ENCODE results near the genes GOLGA6L24, GOLGA8G and GOLGA6L25.

- CAGE, long polyA plus RNA = no peak
- RRBS = 6% methylated on average over 7 of the region's 22 CpGs
Observed at GRCh38 chr15:28106220-28106599, 7.1 kb upstream of the OCA2 start.

DNA sequence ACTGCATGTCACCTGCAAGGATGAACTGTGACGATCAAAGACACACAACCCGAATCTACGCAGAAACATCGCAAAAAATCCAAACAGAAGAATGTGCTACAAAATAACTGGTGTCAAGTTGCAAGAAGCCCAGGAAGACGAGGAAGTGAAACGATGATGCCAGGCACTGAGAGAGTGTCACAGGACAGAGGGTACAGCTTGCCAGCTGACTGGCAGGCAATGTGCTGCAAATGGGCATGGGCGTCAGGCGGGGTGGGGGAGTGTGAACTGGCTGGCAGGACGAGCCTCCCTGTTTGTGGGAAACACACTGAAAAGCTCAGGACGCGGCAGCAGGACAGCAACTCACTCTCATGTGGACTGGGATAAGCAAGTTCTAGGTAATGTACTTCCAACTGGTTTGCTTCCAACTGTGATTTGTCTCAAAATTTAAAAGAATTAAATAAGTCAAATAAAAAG is 28.9 kb upstream of the OCA2 start:
- CAGE, long polyA plus RNA = no peak
- RRBS = no CpG with 5 or more reads among the region's 11 CpGs

GRCh38 chr15:28255623-28256455 is 66.1 kb downstream of the HERC2 start:
- CAGE, long polyA plus RNA = no peak
- RRBS = no CpG with 5 or more reads among the region's 20 CpGs

- CAGE, long polyA plus RNA = no peak
- RRBS = no CpG with 5 or more reads among the region's 32 CpGs
Observed at GRCh38 chr15:28265224-28265999, 56.6 kb downstream of the HERC2 start.

GRCh38 chr15:28358025-28358304 is at the start of gene GOLGA6L24:
GOLGA6L24 (minus strand) TSS chr15:28358084.
- CAGE, long polyA plus RNA = no peak
- RRBS = no CpG with 5 or more reads among the region's 7 CpGs

DNA sequence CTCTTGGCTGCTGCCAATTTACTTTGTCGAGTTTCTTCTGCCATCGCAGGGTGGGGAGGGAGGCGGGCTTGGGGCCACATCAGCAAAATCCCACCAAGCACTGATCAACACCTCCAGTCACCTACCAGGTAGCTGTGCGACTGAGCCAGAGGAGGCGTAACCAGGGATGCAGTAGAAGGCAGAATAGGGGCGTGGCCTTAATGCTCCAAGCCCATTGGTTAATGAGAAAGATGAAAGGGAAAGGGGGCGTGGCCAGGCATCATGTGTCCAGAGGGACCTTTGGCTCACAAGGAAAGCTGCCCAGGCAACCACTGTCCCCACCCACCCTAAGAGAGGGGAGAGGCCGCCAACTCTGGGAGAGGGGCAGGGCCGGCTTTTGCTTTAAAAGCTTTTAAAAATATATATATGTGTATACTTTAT is at the start of gene GOLGA8G:
GOLGA8G (minus strand) TSS at position 142 of the 420 bp plus-strand sequence.
- CAGE, long polyA plus RNA = no peak
- RRBS = no CpG with 5 or more reads among the region's 9 CpGs

- CAGE, long polyA plus RNA = no peak
- RRBS = no CpG with 5 or more reads among the region's 12 CpGs
Observed at GRCh38 chr15:28553156-28553832, at the start of gene GOLGA6L25. GOLGA6L25 (plus strand) TSS chr15:28553568.

DNA sequence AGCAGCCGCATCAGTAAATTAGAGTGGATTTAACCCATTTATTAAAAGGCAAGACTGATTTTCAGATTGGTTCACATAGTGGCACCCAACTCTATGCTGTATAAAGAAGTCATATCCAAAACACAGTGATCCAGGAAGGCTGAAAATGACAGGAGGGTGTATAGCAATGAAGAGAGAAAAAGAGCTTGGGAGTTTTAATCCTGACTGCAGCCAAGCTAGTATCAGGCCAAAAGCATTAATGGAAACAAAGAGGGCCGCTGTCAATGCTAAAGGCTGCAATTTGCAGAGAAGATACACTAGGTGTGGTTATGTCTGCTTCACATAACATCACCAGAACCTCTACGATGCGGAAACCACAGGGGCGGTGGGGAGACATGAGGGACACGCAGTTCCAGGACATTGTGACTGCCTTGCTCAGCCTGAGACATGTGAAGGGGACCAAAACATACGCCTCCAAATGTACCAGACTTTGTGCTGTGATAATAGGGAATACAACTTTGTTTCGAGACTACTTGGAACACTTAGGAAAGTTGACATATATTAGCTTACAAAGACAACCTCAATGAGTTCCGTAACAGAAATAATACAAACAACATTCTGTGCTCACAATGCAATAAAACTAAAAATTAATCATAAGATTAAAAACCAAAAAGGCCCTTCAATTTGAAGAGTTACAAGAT is 88.4 kb downstream of the APBA2 start:
- CAGE, long polyA plus RNA = no peak
- RRBS = no CpG with 5 or more reads among the region's 9 CpGs

DNA sequence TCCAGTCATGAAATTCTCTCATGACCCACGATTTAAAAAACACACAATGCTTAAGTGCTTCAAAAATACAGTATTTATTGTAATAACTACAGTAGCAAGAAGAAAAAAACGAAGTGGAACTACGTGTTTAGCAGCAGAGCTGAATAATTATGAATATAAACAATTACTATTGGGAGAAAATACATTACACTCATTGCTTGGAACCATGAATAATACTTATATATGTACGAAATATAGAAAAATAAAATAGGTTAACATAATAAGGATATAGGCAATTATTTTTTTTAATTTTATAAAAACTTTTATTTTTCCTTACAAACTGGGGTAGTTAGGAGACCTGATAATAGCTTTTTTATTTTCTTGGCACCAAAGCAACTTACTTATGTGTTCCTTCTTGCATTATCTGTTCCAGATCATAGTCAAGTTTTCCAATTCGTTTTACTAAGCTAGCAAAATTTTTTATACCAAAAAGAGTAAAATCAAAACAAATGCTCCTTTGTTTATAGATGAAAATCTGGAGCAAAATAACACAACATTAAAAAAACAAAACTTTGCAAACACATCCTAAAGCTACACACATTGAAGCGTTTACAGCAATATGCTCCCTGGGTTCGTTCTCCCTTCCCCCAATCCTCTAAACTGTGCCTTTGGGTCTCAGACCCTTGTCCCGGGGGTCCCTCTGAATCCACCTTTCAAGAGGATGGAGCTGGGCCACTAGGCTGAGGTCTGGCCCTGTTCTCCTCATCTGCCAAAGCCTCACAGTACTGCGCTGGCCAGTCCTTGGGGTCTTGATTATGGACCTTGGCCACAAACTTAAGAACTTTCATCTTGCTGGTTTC is 1.3 kb downstream of the NSMCE3 start:
- CAGE, long polyA plus RNA = no peak
- RRBS = no CpG with 5 or more reads among the region's 9 CpGs

DNA sequence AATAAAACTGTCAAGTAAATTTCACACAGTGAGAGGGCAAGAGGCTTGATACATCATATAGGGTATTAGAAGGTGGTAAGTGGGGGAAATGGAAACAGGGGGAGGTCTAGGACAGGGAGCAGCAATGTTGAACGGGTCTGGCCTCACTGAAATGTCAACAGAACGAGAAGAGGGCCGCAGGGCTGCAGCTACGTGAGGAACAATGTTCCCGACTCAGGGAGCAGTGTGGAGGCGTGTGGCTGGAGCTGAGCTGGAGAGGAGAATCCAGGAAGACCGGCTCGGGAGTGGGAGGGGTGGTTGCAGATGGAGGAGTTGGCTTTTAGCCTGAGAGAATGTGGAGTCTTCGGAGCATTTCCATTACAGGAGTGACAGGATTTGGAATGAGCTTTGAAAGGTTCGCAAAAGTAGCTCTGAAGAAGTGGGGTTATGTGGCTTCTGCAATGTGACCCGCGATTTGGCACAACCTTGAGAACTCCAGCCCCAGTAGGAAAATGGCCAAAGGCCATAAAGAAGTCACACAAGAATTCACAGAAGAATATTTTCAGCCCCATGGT is 78.7 kb upstream of the NSMCE3 start:
- CAGE, long polyA plus RNA = no peak
- RRBS = no CpG with 5 or more reads among the region's 12 CpGs

GRCh38 chr15:29490292-29490491 is 80.6 kb downstream of the ENTREP2 start:
- CAGE, long polyA plus RNA = no peak
- RRBS = no CpG with 5 or more reads among the region's 5 CpGs

- CAGE, long polyA plus RNA = no peak
- RRBS = no CpG with 5 or more reads among the region's 11 CpGs
Observed at GRCh38 chr15:29790372-29791057, 31.8 kb downstream of the TJP1 start.

DNA sequence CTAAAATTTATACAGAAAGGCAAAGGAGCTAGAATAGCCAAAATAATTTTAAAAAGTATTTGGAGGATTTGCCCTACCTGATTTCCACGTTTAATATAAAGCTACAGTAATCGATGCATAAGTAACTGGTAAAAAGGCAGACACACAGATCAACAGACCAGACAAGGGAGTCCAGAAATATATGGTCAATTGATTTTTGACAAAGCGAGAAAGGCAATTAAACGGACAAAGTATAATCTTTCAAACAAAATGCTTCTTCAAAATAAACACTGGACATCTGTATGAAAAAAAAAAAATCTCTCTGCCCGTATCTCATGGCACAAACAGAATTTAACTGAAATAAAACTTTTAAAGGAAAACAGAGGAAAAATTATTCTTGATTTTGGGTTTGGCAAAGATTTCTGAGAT is 25.6 kb downstream of the TJP1 start:
- CAGE, long polyA plus RNA = no peak
- RRBS = no CpG with 5 or more reads among the region's 5 CpGs

DNA sequence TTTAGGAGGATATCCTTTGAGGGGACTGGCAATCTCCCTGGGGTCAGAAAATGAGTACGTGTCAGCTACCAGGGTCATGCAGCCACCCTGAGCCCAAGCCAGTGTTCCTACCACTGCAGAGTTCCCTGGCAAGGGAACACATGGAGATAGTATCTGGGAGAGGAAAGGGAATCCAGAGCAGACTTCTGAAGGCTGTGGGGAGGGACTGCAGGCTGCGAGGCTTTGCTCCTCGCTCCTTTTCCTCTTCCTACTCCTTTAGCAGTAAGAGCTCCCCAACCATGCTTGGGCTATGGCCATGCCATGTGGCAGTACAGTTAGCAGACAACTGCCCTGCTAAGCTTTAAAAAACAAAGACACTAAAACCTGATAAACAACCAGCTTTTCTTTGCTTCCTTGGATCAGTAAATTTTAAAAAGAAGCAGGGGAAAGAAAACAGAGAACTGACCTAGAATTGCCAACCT is 63.0 kb upstream of the TJP1 start:
- CAGE, long polyA plus RNA = no peak
- RRBS = no CpG with 5 or more reads among the region's 3 CpGs

- CAGE, long polyA plus RNA = no peak
- RRBS = no CpG with 5 or more reads among the region's 11 CpGs
Observed at GRCh38 chr15:29985382-29985646, 97.4 kb upstream of the GOLGA8J start.

DNA sequence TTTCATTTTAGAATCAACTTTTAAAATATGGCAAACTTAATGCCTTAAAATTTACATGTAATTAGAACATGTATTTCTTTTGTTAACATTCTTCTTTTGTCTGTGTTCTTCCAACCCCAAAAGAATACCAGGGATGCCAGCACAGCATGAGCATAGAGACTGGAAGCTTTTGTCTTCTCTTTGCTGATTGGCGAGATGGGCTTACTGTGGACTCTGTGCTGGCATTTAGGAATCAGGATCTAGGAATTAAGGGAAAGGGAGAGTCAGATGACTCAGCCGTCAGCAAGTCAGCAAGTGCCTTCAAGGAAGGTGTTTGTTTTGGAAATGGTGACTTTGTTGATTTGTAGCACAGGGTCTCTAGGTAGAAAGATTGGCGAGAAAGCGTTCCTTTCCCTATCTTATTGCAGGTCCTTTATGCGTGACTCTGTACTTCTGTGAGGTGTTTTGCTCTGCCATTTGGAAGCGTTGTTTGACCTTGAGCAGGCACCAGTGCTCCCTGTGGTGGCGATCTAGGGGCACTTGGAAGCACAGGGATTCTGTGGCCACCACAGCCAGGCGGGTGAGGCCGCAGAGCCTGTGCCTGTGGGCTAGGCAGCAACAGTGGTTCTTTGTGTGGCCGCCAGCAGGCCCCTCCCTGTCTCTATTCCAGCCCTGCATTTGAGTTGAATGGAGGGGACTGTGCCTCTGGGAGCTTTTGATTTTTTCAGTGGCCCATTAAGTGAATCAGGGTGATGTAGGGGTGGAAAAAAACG is 18.8 kb downstream of the FAN1 start:
- CAGE, long polyA plus RNA = no peak
- RRBS = no CpG with 5 or more reads among the region's 11 CpGs

GRCh38 chr15:30992372-30992518 is 817 bp upstream of the MTMR10 start:
- CAGE, long polyA plus RNA = no peak
- RRBS = no CpG with 5 or more reads among the region's 1 CpG

- CAGE, long polyA plus RNA = no peak
- RRBS = no CpG with 5 or more reads among the region's 1 CpG
Observed at GRCh38 chr15:31014212-31014684, 22.8 kb upstream of the MTMR10 start.

DNA sequence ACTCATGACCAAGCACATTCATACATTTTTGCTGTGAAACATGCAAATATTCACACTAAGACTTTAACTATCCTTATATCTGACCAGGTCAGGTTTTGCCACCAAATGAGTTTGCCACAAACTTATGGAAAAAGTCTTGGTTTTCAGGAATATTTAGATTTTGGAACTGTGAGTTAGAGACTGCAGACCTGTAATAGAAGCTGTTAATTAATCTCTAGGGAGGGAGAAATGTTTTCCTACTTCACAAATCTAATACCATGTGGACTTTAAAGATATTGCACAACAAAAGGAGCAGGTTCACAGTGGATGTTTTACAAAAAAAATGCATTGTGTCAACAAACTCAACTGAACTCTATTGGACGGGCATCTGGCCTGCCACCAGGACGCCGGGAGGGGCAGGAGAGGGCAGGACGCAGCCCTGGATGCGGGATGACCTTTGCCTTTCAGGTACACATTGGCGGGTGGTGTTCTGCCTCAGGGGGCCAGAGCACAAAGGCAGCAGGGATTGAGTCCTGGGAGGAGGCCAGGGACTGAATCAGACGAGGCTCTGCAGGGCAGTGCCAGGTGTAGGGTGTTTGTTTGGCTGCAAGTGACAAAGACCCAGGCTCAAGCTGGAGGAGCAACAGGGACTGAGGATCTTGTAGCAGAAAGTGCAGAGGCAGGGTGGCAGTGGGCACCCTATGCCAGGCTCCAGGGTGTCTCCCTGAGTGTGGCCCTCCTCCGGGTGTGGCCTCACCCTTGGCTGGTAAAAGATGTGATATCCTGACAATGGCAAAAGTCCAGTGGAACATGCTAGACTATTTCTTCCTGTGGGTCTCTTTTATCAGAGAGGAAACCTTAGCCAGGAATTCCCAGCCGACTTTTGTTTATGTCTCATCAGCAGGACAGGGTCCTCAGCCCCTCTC is 30.0 kb upstream of the KLF13 start:
- CAGE, long polyA plus RNA = no peak
- RRBS = no CpG with 5 or more reads among the region's 9 CpGs

GRCh38 chr15:31300085-31300618 is 26.5 kb upstream of the KLF13 start:
- CAGE, long polyA plus RNA = no peak
- RRBS = no CpG with 5 or more reads among the region's 10 CpGs

All from osteoblast (primary cell).